Jurkat, Clone E6-1 (cell line): Measurements from ENCODE around the gene IL17REL.

DNA sequence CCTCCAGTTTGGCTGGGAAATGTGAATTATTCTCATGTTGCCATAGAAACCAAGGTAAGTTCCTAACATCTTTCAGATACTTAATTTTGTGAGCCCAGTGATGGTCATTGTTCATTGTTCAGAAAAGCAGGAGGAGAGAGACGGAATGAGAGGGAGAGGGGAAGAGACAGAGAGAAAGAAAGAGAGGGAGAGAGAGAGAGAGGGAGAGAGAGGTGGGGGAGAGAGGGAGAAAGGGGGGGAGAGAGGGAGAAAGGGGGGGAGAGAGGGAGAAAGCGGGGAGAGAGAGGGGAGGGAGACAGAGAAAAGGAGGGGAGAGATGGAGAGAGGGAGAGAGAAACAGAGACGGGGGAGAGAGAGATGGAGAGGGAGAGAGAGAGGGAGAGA, 429.0 kb downstream of the TBC1D22A start:
- RRBS = no CpG with 5 or more reads among the region's 3 CpGs

DNA sequence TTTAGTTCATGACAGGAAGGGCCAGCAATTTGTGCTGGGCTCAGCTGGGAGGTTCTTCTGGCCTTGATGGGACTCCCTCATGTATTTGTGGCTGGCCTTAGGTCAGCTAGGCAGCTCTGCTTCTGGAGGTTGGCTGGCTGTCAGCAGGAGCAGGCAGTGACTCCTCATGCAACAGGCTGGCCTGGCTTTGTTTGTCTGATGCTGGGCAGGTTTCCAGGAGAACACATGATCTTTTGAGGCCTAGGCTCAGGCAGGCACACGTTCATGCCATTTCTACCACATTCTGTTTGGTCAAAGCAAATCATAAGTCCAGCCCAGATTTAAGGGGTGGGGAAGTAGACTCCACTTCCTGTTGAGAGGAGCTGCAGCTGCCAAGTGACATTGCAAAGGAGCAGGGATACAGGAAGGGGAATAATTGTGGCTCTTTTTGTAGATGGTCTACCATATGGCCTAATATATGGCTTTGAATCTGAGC, 571.2 kb downstream of the TBC1D22A start:
- RRBS = no CpG with 5 or more reads among the region's 1 CpG

- RRBS = no CpG with 5 or more reads among the region's 8 CpGs
Observed at GRCh38 chr22:47634601-47634904, 854.8 kb upstream of the TAFA5 start.

DNA sequence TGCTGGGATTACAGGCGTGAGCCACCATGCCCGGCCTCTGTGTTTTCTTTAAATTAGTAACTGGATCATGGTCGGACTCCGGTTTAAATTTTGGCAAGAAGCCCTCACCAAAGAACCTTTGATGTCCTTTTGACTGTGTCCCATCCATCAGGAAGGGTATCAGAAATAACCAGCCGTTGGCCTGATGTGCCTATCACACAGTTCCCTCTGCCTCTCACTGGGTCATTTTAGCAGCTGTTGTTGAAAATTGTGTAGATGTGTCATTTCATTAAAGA, 89.1 kb upstream of the TAFA5 start:
- RRBS = no CpG with 5 or more reads among the region's 5 CpGs

GRCh38 chr22:48561494-48561945, 72.2 kb downstream of the TAFA5 start:
- RRBS = 93% methylated on average over 3 of the region's 18 CpGs

GRCh38 chr22:48692793-48693494, 203.6 kb downstream of the TAFA5 start:
- RRBS = no CpG with 5 or more reads among the region's 32 CpGs

- RRBS = 17% methylated on average over 1 of the region's 19 CpGs
Observed at GRCh38 chr22:49789308-49790033, 38.2 kb downstream of the BRD1 start.

DNA sequence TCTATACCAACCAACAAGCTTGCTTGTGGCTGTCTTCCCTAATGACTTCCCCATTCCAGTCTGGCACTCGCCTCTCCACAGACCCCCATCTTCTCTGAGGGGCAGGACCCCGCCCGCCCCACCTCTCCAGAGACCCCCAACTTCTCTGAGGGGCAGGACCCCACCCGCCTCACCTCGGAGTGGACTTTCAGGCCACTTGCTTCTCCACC, 36.2 kb downstream of the BRD1 start:
- RRBS = no CpG with 5 or more reads among the region's 5 CpGs

GRCh38 chr22:49931876-49932373, 13.5 kb downstream of the CRELD2 start:
- RRBS = no CpG with 5 or more reads among the region's 18 CpGs

GRCh38 chr22:49946552-49947031, 14.0 kb upstream of the PIM3 start:
- RRBS = 91% methylated on average over 4 of the region's 10 CpGs

GRCh38 chr22:49952969-49953908, 7.3 kb upstream of the PIM3 start:
- RRBS = no CpG with 5 or more reads among the region's 29 CpGs

DNA sequence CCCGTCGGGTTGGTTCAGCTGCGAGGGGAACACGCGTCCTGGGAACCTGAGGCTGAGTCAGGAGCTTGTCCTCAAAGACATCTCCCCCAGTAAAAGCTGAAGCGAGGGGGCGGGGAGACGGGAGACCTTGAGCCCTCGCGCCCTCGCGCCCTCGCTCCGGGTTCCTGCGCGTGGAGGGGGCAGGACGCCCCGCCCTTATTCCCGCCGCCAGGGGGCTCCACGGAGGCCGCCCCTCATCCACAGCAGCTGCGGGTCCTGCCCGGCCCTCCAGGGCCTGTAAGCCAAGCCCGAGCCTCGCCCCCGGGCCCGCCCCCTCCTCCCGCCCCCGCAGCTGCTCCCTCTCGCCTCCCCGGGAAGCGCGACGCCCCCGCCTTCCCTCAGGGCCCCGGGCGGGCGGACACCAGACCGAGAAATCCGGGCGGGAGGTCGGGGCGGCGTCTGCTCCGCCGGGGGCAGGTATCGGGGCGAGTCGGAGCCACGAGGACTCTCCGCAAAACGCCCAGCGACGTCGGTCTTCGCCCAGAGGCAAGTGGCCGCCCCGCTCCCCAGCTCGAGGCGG, 22.8 kb downstream of the PIM3 start:
- RRBS = 59% methylated on average over 14 of the region's 61 CpGs

GRCh38 chr22:50012474-50013040, at the start of gene IL17REL:
IL17REL (minus strand) TSS chr22:50012765.
- RRBS = no CpG with 5 or more reads among the region's 18 CpGs

- RRBS = no CpG with 5 or more reads among the region's 15 CpGs
Observed at GRCh38 chr22:50016813-50017409, 4.3 kb upstream of the IL17REL start.

GRCh38 chr22:50031785-50032271, 19.3 kb upstream of the IL17REL start:
- RRBS = no CpG with 5 or more reads among the region's 25 CpGs

GRCh38 chr22:50060252-50060803, 24.9 kb downstream of the MLC1 start:
- RRBS = 0% methylated on average over 1 of the region's 19 CpGs

GRCh38 chr22:50086153-50086624, 963 bp upstream of the MLC1 start:
- RRBS = no CpG with 5 or more reads among the region's 8 CpGs

DNA sequence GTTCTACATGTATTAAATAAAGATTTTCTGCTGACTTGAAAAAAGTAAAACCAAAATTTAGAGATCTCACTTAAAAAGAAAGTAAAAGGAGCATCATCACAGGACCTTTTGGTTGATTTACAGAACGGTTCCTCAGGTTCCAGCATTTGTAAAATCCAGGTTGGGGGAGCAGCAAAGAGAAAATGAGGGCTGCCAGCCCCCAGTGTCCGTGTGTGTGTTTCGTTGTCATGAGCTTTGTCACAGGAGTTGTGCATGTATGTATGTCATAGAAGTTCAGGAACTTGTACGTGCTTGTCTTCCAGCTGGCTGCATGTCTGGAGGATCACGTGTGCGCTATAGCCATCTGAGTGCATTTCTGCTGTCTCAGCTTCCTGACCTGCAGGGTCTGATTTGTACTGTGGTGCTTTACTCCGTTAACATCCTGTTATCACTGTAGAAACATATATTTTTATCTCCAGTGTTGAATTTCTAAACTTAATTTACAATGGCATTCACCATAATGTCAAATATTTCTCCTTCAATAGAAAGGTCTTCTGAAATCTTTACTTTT, 15.9 kb downstream of the MOV10L1 start:
- RRBS = no CpG with 5 or more reads among the region's 7 CpGs

DNA sequence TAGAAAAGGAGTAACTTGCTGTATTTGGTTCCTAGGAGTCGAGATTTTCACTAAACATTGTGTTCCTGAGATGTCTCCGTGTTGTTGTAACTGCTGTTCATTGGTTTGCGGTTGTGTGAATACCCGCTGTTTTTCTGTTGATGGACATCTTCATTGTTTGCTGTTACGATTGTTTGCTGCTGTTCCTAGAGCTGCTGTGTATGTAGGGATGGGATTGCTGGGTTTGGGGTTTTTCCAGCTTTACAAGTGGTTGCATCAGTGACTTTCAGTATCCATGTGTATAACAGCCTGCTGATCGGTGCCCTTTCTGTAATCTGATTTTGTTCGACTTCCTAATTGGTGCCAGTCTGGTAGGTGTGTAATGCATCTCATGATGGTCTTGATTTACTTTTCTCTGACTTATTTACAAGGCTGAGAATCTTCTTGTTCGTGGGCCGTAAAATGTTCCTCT, 39.6 kb downstream of the MOV10L1 start:
- RRBS = no CpG with 5 or more reads among the region's 9 CpGs

- RRBS = no CpG with 5 or more reads among the region's 23 CpGs
Observed at GRCh38 chr22:50273683-50274840, 3.9 kb upstream of the MAPK11 start.